Placental pericyte (primary cell): ENCODE measurements around a stretch of chr9.

DNA sequence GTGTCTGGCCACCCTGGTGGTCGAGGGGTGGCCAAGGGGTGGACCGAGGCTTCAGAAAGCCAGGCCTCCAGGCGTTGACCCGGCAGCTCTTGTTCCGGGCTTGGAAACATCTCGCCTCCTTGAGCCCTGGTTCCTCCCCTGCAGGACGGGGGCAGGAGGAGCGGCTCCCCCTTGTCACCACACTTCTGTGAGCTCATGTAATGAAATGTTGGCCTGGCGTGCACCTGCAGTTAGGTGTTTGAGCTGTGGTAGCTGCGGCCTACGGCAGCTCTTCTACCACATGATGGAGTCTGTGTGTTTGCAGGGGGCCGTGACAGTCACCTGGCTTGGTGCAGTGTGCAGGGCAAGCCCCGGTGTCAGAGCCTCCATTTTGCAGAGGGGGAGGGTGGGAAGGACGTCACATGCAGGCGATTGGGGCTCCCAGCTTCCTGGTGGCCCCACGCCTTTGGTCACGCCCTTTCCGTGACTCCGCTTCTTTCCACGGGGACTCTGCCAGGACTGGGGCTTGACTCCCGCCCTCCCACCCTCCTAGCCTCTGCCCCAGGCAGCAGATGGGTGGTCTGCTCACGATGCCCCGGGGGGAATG is 65.6 kb downstream of the RXRA start:
- CAGE, long polyA plus RNA: no peak

GRCh38 chr9:134405403-134405888 is 79.2 kb downstream of the RXRA start:
- CAGE, long polyA plus RNA: no peak

DNA sequence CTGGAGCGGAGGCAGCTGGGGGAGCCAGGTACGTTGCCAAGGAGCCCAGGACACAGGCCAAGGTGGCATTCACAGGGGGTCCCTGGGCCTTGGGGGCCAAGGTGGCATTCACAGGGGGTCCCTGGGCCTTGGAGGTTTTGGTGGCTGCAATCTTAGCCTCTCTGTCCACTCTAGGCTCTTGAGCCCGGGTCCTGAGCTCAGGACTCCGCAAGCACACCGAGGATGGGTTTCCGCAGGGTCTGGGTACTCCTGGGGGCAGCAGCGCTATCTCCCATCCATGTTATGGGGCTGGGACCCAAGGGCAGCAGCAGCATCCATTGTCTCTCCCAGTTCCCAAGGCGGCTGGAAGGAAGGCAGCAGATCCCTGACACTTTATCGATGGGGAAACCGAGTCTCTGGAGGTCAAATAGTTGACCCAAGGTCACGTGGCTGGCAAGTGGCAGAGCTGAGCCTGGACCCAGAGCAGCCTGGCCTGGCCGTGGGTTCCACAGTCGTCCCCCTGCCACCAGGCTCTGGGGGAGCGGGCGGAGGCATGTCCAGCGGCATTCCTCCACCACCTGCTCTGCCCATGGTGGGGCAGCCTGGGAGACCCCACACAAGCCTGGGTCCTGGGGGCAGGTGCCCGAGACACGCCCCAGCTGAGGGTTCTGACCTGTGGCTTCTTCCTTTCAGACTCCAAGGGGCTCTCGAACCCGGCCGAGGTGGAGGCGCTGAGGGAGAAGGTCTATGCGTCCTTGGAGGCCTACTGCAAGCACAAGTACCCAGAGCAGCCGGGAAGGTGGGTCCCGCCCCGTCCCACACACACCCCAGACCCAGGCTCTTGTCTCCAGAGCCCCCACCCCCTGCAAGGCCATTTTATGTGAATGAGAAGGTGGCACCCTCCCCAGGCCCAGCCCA is 107.4 kb downstream of the RXRA start:
- CAGE, long polyA plus RNA: no peak

DNA sequence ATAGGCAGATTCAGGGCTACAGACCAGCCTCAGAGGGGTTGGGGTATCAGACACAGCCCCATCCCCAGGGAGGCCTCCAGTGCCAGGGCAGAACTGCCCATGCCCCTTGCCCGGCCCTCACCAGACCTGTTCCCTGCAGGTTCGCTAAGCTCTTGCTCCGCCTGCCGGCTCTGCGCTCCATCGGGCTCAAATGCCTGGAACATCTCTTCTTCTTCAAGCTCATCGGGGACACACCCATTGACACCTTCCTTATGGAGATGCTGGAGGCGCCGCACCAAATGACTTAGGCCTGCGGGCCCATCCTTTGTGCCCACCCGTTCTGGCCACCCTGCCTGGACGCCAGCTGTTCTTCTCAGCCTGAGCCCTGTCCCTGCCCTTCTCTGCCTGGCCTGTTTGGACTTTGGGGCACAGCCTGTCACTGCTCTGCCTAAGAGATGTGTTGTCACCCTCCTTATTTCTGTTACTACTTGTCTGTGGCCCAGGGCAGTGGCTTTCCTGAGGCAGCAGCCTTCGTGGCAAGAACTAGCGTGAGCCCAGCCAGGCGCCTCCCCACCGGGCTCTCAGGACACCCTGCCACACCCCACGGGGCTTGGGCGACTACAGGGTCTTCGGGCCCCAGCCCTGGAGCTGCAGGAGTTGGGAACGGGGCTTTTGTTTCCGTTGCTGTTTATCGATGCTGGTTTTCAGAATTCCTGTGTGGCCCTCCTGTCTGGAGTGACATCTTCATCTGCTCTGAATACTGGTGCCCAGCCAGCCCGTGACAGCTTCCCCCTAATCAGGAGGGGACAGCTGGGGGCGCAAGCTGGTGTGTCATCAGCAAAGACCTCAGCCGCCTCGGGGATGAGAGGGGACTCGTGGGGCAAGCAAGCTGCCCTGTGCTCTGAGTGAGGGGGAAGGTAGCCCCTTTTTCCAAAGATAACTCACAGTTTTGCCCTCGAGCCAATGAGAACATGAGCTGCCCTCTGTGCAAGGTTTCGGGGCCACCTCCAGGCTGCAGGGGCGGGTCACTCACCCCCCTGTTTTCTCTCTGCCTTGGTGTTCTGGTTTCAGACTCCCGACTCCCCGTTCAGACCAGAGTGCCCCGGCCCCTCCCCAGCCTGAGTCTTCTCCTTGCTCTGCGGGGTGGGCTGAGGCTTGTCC is 110.4 kb downstream of the RXRA start:
- CAGE, long polyA plus RNA: no peak

DNA sequence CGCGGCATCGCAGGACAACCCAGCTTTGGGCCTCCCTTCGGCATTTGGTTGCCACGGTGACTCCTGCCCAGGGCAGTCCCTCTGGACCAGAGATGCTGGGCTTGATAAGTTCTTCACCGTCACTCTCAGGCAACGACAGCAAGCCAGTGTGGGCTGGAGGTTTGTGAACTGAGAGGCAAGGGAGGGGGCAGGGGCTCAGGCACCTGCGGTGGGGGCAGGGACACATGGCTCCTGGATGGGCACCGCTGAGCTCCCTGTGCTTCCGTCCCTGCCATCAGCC is 116.3 kb downstream of the RXRA start:
- CAGE, long polyA plus RNA: no peak

GRCh38 chr9:134443231-134443753 is 117.0 kb downstream of the RXRA start:
- CAGE, long polyA plus RNA: no peak

DNA sequence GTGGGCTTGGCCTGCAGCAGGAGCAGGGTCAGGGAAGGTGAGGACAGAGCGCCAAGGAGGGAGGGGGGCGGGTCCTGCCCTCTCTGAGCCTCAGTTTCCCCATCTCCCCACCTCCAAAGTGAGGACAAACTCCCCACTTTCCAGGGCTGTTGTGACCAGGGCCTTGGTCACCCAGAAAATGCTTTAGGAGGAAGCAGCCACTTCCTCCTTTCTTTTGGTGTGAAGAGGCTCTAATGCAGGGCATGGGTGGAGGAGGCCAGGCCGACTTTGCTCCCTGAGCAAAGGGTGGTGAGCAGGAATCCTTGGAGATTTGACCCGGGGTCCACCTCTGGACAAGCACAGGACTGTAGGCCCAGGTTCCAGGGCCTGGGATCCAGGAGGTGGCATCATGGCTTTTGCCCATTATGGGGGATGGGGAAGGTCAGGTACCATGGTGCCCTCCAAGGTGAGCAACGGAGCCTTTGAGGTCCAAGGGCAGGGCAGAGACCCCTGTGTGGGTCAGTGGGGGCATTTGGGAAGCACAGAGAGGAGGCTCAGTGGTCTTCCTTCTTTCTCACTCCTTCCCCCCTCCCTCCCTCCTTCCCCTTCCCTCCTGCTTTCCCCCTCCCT is 117.6 kb downstream of the RXRA start:
- CAGE, long polyA plus RNA: no peak

GRCh38 chr9:134468848-134469522 is 142.7 kb downstream of the RXRA start:
- CAGE, long polyA plus RNA: no peak

DNA sequence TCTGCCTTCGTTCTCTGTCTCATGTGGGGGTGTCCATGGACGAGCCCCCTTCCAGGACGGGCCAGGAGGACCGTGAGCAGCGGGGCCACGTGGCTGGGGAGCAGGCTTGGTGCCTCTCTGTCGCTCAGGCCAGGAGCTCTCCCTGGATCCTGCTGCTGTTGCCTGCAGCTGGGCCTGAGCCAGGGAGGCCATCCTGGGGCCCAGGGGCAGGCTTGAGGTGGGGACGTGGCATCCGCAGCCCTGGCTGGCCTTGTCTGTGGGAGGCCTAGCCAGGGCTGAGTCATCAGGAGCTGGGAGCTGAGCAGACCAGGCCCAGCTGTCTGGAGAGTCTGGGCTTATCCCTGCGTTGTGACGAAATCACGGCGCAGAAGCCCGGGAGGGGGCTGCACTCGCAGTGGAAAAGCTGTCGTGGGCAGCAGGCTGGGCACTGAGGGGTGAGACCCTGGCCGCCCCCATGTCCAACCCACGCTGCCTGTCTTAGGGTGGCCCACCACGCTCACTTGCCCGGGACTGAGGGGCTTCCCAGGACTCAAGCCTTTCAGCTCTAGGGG is 138.8 kb upstream of the COL5A1 start:
- CAGE, long polyA plus RNA: no peak

DNA sequence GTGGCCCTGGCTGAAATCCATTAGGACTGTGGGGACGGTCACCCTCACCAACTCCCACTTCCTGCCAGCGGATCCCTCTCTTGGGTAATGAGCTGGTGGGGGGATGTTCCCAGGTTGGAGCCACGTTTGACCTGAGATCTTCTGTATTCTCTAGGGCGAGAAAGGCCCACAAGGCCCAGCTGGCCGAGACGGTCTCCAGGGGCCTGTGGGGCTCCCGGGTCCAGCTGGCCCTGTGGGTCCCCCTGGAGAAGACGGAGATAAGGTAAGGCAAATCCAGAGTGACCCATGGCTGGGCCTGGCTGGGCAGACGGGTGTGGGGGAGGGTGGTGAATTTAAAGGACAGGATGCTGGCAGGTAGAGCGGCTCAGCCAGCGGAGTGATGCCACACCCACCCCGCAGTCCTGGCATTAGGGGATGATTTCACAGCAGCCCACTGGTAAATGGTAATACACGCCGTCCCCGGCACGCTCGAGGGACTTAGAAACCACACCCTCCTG is 71.5 kb upstream of the FCN2 start:
- CAGE, long polyA plus RNA: no peak

- CAGE, long polyA plus RNA: no peak
These were observed 79.2 kb upstream of the FCN1 start for GRCh38 chr9:134996848-134997414.

DNA sequence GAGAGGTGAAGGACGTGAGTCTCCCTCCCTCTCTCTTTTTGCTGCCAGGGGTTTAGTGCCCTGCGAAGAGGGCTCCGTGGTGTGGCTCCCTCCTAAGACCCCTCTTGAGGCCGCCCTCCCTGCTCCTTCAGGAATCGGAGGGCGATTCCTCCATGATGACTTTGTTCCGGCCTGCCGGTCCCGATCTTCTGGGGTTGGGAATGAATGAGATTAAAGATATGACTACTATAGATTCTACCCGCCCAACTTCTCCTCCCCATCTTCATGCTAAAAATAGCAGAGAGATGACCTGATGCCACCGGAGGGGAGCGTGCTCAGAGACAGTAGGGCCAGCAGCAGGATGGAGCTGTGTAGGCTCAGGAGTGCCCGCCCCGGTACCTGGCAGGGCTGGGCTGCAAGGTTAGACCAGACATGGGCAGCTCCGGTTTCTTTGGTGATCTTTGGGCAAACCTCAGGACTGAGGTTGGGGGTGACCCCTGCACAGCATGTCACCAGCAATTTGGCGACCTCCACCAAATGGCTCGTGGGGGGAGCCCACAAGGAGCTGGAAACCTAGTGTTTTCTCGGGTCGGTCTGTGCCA is 1.7 kb downstream of the OLFM1 start:
- CAGE, long polyA plus RNA: no peak

DNA sequence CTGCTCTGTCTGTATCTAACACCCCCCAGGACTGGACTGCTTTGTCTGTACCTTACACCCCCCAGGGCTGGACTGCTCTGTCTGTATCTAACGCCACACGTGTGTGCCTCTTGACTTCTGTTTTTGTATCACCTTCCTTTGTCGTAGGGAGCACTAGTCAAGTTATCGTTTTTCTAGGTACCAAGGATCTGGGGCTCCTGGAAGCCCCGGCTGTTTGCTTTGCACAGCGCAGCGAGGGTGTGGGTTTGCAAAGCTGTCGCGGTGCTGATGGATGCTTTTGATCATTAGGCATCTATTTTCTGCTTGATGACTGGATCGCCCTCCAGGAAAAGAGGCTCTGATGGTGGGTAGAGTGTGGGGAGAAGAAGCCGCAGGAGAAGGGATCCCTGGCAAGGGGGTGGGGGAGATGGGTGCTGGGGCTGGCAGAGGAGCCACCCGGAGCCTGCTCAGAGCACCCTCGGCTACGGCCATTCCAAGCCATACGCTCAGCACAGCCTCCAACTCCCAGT is 21.7 kb downstream of the OLFM1 start:
- CAGE, long polyA plus RNA: no peak

DNA sequence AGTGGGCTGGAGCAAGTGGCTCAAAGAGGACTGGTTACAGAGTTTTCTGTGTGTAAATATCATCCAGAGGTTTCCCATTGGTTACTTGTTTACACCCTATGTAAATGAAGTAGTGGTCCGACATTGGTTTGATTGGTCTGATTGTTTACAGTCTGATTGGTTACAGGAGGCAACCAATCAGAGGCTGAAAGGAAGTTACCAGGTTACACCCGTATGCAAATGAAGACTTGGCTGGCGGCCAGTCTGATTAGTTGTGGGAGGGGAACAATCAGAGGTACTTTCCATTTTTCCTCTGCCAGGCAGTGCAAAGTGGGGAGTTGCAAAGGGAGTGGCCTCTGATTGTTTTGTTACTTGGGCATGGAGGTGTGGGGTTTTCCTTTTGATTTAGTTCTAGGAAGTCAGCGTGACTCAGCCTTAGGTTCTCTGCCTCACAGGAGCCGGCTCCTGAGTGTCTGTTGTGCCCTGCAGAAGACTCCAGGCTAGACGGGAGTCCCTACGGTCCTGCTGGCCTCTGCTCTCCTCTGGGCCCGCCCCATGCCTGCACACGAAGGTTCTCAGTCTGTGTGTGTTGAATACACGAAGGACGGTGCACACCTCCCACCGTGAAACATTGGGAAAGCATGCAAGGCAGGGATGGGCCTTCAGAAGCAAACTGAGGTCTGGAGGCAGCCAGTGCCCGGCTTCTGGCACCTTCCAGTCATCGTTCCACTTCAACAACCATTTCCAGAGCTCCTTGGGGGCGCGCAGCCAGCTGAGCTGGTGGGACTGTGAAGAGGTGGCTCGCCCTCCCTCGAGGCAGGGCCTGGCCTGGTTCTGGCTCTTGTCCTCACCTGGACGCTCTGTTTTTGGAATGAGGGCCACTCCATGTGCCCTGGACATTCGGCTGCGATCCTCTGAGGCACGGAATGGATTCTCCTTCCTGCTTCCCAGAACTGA is 43.0 kb downstream of the OLFM1 start:
- CAGE, long polyA plus RNA: no peak

GRCh38 chr9:135253595-135254222 is 166.2 kb downstream of the OLFM1 start:
- CAGE, long polyA plus RNA: no peak

DNA sequence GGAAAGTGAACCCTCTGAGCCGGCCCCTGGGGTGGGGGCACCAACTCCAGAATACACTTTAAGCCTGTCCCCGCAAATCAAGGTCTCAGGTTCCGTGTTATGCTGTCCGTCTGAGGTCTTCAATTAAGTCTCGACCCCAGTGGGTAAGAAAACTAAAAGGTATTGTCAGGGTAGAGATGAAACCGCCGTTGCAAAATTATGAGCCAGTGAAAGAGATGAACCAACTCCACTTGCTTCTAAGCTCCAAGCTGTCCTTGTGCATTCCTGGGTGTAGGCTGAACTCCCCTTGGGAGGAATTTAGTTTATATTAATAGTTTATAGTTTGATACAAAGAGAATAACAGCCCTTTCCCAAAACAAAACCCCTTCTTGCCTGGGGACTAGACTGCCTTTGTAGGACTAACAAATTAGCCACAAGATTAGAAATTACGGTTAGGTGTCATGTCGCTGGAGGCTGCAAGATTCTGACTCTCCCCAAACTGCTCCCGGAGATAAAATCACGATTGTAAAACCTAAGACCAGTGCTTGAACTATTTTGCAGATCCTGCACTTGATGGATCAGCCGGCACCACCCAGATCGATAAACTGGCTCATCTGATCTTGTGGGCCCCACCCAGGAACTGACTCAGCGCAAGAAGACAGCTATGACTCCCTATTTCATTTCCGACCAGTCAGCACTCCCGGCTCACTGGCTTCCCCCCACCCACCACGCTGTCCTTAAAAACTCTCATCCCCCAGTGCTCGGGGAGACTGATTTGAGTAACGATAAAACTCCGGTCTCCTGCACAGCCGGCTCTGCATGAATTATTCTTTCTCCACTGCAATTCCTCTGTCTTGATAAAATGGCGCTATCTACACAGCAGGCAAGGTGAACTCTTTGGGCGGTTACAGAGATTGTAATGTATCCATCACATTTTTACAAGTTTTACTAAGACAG is 10.9 kb upstream of the PPP1R26 start:
- CAGE, long polyA plus RNA: no peak

DNA sequence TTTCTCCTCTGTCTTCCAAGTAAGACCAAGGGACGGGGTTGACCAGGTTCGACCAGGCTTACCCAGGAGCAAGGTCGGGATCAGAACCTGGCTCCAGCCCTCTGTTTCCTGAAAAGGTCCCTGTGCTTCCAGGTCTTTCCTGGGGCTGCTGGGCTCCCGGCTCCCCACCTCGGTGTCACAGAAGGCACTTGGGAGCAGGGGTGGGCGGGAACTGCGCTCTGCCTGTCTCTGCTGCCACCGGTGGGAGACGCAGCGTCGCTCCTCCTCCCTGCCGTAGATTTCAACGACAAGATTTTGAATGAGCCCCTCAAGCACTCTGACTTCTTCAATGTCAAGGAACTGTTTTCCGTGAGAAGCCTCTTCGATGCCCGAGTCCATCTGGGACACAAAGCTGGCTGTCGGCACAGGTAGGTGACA is 1.1 kb downstream of the MRPS2 start:
- CAGE, long polyA plus RNA: no peak

GRCh38 chr9:135822689-135823215 is 84.6 kb downstream of the CAMSAP1 start:
- CAGE, long polyA plus RNA: no peak

DNA sequence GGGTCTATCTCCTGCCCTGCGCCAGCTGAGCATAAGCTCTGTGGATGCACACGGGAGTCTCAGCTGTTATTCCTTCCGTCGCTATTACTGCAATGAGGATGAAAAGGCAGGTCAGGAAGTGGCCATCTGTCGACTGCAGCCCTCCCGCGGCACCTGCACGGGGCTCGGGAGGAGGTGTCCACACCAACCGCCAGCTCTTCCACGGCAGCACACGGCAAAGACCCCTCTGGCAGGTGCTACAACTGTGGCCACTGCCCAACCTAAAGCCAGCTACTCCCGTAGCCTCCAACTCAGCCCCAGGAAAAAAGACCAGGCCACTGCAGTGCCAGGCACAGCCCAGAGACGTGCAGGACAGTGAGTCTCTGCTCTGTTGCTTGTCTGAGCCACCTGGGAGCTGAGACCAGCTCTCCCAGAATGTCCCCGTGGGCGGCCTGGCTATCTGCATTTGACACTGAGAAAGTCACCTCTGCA is 19.1 kb downstream of the CAMSAP1 start:
- CAGE, long polyA plus RNA: no peak

- CAGE, long polyA plus RNA: no peak
These were observed 1.4 kb upstream of the CAMSAP1 start for GRCh38 chr9:135908652-135909328.